ENCODE data around the gene HES6.

- PRO-cap, result no peak
- RAMPAGE, long total RNA, 2 experiments, result no peak in any of the 2 experiments
Observed at GRCh38 chr2:237904903-237905758, 45.7 kb downstream of the RAMP1 start.

- PRO-cap, result bidirectional peak, plus-strand start at chr2:238061021, minus-strand start at chr2:238060743
- RAMPAGE, long total RNA, 2 experiments, result no peak in any of the 2 experiments
Observed at GRCh38 chr2:238059915-238060930, 578 bp upstream of the SCLY start.

GRCh38 chr2:238169245-238169703, 10.5 kb downstream of the ERFE start:
- PRO-cap, result no peak
- RAMPAGE, long total RNA, 2 experiments, result no peak in any of the 2 experiments

- PRO-cap, result unidirectional peak, minus-strand start at chr2:238240038
- RAMPAGE, long total RNA, 2 experiments, result no peak in any of the 2 experiments
Observed at GRCh38 chr2:238239766-238240540, at the start of gene HES6. HES6 (minus strand) TSS chr2:238240038.

- PRO-cap, result no peak
- RAMPAGE, long total RNA, 2 experiments, result no peak in any of the 2 experiments
Observed at GRCh38 chr2:238415093-238415602, 11.6 kb upstream of the ASB1 start.

DNA sequence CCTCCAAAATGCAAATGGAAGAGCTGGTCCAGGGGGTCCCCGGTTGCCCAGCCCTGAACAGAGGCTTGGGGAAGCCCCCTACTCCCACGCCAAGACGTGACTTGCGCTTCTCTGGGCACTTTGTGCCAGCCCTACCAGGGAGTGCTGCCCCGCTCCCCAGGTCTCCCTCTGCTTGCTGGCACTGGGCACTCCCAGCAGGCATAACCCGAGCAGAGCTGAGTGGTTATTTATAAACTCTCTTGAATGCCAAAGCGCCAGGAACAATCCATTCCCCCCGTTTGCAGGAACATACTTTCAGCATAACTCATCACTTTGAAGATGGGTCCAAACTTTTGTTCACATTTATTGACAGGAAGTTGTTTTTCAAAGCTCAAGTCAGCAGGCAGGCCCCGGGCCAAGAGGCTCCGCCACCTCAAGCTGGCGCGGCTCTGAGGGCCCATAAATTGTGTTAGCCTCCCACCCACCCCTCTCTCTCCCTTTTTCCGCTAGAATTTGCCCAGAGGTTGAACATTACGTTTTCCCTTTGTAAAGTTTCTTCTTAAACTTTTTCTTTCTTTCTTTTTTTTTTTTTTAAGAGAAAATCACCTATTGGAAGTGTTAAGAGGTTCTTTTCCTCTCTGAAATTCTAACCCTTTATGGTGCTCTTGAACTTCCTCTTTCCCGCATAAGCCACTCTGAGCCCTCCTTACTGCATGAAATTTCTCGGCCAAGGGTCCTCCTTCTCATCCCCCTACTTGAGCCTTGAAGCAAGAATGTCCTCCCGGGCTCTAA, 170.5 kb downstream of the ASB1 start:
- PRO-cap, result no peak
- RAMPAGE, long total RNA, 2 experiments, result no peak in any of the 2 experiments

DNA sequence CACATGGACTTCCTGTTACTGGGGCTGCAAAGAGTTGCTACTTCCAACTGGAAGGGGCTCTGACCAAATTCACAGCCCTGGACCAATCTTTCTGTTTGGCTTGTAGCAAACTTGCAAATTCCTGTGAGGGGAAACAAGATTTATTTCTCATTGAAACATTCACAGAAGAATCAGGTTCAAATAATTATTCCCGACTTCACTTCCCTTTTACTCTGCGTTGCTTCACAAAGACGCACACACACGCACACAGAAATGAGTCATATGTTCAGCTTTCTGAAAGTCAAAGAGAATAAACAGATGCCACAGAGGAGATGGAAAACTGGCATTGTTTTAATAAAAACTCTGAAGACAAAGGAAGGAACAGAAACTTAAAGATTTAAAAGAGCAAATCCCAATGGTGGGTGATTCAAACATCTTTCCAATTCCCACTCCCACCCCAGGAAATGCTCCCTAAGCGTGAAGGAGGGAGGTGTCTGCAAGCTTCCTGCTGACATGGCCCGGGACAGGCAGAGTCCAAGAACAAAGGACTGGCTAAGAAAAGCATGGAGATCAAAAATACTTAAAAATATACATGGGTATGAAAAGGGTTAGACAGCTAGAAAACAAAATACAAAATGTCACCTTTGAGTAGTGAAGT, 203.2 kb upstream of the TWIST2 start:
- PRO-cap, result no peak
- RAMPAGE, long total RNA, 2 experiments, result no peak in any of the 2 experiments

- PRO-cap, result no peak
- RAMPAGE, long total RNA, 2 experiments, result no peak in any of the 2 experiments
Observed at GRCh38 chr2:238790707-238791402, 57.0 kb upstream of the TWIST2 start.

DNA sequence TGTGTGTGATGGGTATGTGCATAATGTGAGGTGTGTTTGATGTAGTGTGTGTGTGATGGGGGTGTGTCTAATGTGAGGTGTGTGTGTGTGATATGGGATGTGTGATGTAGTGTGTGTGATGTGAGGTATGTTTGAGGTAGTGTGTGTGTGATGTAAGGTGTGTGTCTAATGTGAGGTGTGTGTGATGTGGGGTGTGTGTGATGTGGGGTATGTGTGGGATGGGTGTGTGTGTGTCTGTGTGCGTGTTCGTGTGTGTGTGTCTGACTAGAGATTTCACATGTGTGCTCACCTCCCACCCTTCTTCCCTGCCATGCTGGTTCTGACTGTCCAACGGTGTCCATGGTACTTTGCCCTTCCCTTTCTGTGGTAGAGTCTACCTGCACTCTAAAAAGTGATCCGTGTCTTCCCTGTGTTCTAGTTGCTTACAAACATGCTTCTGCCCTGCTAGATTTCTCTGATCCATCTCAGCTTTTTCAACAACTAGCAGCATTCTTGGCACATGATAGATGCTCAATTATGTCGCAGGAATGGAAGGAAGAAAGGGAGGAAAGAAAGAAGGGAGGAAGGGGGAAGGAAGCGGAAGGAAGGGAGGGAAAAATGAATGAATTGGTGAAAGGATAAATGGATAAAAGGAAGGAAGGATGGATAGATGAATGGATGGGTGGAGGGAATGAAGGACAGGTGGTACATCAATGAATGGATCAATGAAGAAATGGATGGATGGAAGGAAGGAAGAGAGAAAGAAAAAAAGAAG, 56.5 kb downstream of the TWIST2 start:
- PRO-cap, result no peak
- RAMPAGE, long total RNA, 2 experiments, result start-site peak on the plus strand in 1 of 2 experiments, centred at position 484 of the sequence, 5 reads per replicate

DNA sequence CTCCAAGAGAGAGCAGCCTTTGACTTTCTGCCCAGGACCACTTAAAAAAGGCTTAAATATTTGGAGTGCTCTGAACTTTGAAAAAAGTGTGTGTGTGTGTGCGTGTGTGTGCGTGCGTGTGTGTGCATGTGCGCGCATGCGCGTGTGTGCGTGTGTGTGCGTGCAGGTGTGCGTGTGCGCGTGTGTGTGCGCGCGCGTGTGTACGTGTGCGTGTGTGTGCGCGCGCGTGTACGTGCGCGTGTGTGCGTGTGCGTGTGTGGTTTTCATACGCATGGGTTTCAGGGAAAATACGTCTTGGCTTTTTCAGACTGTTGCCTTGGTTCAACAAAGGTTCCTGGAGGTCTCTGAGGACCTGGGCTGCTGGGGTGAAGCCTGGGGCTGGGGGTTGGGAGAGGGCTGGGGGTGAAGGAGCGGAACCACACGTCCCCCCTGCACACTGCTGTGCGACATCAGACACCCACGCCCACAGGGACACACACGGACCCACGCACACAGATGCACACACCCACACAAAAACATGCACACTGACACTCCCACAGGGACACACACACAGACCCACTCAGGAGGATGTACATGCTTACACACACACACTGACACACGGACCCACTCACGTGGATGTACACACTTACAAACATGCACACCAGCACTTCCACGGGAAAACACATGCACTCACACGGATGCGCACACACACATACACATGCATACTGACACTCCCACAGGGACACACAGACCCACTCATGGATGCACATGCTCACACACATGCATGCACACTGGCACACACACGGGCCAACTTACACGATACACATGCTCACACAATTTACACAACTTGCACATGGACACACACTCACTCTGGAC, 58.1 kb downstream of the TWIST2 start:
- PRO-cap, result no peak
- RAMPAGE, long total RNA, 2 experiments, result no peak in any of the 2 experiments

DNA sequence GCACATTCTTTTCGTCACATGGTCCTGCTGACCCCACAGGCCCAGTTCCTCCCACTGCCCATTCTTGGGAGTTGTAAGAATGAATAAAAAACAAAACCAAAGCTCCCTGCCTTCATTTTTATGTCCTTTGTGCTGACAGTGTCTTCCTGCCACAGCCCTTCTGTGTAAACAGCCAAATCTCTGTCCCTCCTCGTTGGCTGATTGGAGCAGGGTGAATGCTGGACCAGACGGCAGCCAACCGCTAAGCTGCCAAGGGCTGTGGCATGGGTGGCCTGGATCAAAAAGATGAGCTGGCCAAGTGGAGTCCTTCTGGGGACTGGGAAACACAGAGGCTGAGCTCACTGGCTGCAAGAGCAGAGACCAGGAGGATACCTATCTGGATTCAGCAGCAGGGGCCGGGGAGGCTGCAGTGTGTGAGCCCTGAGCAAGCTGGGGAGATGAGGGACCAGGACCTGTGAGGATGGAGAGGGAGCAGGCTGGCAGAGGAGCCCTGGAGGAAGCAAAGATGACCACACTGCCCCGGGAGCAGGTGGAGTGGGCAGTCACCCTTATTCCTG, 81.8 kb downstream of the TWIST2 start:
- PRO-cap, result no peak
- RAMPAGE, long total RNA, 2 experiments, result no peak in any of the 2 experiments

- PRO-cap, result no peak
- RAMPAGE, long total RNA, 2 experiments, result no peak in any of the 2 experiments
Observed at GRCh38 chr2:239066411-239066809, 218.5 kb downstream of the TWIST2 start.

- PRO-cap, result no peak
- RAMPAGE, long total RNA, 2 experiments, result no peak in any of the 2 experiments
Observed at GRCh38 chr2:239157776-239158272, 243.0 kb downstream of the HDAC4 start.

DNA sequence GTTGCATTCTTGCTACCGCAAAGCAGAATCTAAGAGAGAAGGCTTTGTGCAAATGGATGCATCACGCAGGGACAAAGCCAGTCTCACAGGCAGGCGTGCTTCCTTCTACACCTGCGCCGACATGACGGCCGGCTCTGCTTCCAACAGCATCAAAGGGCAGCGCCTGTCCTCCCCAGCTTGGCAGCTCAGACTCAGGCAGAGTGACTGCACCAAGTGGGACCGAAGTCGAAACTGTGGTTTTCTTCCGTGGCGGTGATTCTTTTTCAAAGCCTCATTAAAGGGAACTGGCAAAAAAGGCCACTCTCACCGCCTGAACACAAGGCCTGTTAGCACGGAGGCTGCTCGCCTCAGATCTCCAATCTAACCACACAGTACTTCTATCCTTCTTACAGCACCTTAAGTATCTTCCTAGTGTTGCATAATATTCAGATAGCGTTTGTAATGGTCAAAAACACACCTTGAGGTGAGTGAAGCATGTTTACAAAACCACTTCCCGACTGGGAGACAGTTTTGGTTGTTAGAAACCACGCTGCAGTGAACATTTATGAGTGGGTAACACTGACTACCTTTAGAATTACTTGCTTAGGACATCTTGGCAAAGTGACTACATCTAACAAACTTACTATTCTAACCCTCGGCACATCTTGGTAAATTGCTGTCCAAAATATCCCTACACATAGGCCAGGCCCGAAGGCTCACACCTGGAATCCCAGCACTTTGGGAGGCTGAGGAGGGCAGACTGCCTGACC, 236.4 kb downstream of the HDAC4 start:
- PRO-cap, result no peak
- RAMPAGE, long total RNA, 2 experiments, result no peak in any of the 2 experiments

DNA sequence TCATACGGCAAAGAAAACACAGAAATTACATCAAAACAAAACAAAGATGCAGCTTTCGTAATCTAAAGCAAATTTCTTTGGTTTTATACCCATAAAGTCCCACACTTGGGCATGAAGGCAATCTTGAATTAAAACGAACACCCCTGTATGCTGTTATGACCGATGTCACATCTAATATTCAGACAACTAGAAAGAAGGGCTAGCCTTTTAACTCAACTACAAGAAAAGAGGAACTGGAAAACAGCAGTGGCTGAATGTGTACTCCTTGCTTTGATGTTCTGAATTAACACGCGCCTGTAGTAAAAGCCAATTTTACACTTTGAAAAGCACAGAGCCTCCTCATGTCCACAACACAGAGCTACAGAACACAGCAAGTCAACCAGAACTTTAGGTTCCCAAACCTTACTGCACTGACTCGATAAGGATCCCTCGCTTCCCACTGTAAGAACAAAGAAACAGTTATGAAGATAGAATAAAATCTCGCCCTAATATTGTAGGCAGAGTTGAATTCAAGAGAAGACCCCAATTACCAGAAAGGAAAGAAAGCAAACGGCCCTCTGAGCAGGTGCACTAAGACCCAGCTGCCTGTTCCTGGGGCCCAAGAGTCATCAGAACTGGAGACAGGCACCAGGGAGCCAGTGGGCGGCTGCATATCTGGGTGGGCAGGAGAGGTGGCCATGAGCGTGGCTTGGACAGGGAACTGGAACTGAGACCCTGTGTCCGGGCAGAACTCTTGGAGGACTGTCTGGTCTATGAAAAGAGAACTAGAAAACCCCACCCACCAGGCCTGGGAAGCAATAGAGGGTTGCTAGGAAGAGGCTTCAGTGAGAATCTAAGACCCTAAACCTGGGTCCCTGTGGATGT, 147.4 kb downstream of the HDAC4 start:
- PRO-cap, result no peak
- RAMPAGE, long total RNA, 2 experiments, result no peak in any of the 2 experiments

- PRO-cap, result no peak
- RAMPAGE, long total RNA, 2 experiments, result no peak in any of the 2 experiments
Observed at GRCh38 chr2:239305582-239306248, 95.1 kb downstream of the HDAC4 start.

- PRO-cap, result no peak
- RAMPAGE, long total RNA, 2 experiments, result no peak in any of the 2 experiments
Observed at GRCh38 chr2:239312767-239313300, 88.0 kb downstream of the HDAC4 start.

- PRO-cap, result no peak
- RAMPAGE, long total RNA, 2 experiments, result no peak in any of the 2 experiments
Observed at GRCh38 chr2:239331225-239332114, 69.3 kb downstream of the HDAC4 start.

GRCh38 chr2:239352060-239352990, 48.5 kb downstream of the HDAC4 start:
- PRO-cap, result no peak
- RAMPAGE, long total RNA, 2 experiments, result no peak in any of the 2 experiments

GRCh38 chr2:239381562-239382289, 19.1 kb downstream of the HDAC4 start:
- PRO-cap, result no peak
- RAMPAGE, long total RNA, 2 experiments, result no peak in any of the 2 experiments